A172 (cell line): ENCODE measurements around a stretch of chr11.

DNA sequence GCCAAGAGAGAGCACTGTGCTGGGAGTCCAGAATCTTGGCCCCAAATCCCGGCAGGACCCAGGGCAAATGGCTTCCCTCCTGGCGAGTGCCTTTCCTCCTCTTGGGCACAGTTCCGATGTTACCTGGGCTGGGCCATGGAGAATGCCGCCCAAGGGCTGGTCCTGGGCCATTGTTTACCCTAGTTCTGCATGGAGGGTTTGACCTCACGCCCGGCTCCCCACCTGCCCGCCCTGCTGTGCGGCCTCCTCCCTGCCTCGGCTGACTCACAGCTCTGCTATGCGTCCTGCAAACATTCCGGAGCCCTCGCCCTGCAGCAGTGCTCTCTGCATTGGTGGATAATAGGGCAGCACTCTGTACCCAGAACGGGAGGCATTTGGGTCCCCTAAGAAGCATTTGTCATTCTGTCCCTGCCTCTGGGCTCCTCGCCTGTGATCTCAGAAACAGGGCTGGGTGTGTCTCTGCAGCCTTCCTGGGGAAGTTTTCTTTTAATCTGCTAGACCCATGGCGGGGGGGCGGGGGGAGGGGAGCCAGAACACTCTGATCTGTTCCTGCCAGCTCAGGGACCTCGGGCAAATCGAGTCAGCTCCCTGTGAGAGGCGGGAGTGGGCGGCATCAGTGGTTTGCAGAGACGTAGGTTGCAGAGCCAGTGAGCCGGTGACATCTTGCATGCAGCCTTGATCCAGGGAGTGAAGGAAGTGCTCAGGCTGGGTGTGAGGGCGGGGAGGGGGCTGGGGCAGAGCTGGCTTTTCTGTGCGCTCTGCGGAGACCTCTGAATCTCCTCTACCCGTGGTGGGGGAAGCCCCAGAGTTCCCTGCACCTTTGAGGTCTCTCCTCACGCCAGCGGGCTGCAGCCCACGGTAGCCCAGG, 32.9 kb upstream of the SMIM38 start:
- RAMPAGE, long total RNA = no peak

- RAMPAGE, long total RNA = no peak
These were observed 59.8 kb downstream of the MYEOV start for GRCh38 chr11:69353445-69354398.

DNA sequence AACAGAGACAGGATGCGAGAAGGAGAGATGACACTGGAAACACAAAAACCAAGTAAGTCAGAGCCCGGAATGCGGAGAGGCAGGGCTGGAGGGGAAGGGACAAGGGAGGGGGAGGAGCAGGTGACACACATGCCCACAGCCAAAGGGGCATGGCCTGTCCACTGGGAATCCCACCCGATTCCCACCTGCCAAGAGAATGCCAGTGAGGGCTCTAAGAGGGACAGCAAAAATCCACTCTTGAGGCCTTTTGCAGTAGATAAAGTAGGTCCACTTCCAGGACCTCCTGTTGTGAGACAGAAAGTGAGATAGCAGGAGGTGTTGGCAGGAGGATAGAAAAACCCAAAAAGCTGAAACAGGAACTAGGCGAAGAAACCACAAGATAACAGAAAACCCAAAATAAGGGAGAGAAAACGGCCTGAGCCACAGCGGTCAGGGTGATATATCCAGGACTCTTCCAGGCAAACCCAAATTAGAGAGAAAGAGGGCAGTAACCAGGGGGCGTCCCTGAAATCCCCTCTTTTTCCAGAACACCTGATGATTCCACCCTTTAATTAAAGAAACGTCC, 107.7 kb downstream of the MYEOV start:
- RAMPAGE, long total RNA = no peak

- RAMPAGE, long total RNA = no peak
These were observed 157.6 kb upstream of the CCND1 start for GRCh38 chr11:69483406-69483765.

DNA sequence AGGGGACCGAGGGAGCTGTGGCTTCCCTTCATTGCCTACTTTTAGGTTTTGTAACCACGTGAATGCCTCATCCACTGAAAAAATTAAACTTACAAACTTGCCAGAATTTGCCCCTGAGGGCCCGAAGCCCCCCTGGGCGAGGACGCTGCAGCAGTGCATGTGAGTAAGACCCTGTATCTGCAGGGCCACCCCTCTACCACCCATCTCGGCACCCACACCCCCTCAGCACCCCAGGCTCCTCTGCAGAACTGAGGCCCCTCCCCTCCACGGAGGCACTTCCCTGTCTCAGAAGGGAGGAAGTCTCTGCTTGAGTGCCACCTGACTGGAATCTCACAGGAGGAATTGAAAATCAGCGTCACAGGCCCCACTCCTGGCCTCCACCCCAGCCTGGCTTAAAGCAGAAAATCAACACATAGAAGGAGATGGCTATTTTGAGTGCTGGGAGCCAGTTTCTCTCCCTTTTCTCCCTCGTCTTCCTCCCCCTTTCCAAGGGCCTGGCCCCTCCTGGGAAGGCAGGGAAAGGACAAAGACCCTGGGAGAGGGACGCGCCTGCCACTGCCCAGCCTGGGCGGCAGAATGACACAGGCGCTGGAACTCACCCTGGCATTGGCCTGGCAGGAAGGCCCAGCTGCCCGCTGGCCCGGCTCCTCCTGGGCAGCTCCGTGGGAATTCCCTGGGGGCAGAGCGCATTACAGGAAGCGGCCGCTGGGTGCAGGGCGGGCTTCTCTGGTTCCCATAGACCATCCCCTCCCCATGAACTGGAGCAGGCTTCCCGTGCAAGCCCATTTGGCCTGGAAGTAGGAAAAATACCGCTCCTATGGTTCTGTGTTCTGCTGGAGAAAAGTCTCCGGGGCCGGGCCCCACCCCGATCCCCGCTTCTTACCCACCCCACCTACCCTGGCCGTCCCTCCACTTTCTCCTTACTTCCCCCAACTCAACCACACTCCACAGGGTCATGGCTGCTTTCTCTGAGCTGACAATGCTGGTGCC, 101.0 kb upstream of the CCND1 start:
- RAMPAGE, long total RNA = no peak

DNA sequence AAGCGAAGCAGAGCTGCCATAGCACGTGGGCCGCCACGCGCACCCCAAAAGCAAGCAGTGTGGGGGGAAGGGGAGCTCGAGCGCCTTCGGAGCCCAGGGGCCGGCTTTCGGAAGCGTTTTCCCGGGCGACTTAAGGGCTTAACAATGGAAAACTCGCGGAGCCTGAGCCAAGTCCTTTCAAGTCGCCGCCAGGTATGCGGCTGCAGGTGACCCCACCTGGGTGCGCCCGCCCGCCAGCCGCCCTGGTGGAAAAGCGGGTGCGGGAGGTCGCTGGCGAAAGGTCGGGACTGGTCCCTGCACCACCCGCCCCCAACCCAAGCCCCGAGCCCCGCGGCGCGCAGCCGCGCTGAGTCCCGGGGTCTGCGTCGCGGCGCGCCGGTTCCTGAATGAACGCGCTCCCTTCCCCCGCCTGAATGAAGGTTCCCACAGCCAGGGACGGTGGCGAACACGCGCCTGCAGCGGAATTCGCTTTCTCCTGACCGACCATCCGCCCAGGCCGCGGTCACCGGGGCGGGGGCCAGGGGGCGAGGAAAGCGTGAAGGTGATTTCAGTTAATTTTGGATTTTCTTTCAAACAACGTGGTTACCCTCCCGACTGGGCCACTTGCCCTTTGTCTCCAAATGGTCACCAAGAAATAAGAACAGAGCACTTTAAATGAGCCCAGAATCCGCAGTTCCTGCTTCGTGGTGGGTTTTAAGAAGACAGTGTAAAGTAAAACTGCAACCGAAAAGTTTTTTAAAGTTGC, 2.7 kb upstream of the CCND1 start:
- RAMPAGE, long total RNA = no peak

DNA sequence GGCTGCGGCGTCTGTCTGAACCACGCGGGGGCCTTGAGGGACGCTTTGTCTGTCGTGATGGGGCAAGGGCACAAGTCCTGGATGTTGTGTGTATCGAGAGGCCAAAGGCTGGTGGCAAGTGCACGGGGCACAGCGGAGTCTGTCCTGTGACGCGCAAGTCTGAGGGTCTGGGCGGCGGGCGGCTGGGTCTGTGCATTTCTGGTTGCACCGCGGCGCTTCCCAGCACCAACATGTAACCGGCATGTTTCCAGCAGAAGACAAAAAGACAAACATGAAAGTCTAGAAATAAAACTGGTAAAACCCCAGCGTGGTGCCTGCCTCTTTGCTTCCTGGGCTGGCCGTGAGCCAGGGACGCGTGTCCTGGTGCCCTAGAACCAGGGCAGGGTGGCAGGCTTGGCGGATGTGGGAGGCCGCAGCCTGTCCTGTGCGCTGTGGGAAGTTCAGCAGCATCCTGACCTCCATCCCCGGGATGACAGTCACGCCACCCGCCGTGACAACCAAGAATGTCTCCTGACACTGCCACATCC, 13.3 kb downstream of the CCND1 start:
- RAMPAGE, long total RNA = no peak

GRCh38 chr11:69707031-69707493, 3.2 kb upstream of the FGF19 start:
- RAMPAGE, long total RNA = no peak

DNA sequence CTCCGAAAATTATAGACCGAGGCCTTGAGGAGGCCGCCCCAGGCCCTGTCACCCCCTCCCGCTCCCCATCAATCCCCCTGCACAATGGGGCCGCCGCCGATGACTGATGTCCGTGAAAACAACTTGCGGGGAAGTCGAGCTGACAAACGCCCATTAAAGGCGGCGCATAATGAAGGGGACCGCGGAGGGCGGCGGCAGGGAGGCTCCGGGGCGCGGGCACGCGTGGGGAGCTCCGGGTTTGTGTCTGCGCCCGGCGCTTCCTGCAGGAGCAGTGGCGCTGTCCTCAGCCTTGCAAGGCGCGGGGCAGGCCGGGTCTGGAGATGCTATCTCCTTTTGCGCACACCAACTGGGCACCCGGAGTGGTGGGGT, 237 bp upstream of the FGF3 start:
- RAMPAGE, long total RNA = no peak

DNA sequence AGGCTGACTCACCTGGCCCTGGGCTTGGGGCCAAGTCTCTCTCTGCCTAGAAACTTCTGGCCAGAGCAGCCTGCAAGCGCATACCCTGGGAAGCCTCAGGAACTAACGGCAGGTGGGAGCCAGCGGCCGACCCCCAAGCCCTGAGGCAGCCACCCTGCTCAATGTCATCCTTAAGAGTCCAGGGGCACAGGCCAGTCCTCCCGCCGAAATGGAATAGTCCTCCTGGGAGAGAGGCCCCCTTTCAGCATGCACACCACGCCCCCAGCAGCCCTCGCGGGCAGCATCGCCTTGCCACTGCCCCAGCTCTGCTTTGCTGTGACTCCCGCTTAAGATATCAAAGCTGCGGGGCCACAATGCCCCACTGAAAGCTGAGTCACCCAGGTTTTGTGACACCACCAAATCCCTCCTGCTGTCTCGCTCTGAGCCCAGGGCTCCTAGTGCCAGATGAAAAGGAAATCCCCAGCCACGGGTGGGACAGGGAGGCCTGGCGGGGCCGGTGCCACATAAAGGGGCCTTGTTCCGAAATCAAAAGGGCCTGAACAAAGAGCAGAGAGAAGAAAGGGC, 21.3 kb upstream of the FGF3 start:
- RAMPAGE, long total RNA = no peak

GRCh38 chr11:69918720-69919243, 99.6 kb upstream of the FGF3 start:
- RAMPAGE, long total RNA = no peak

- RAMPAGE, long total RNA = no peak
These were observed 94.7 kb upstream of the ANO1 start for GRCh38 chr11:69983449-69983802.

GRCh38 chr11:70139829-70140113, 61.7 kb downstream of the ANO1 start:
- RAMPAGE, long total RNA = no peak

DNA sequence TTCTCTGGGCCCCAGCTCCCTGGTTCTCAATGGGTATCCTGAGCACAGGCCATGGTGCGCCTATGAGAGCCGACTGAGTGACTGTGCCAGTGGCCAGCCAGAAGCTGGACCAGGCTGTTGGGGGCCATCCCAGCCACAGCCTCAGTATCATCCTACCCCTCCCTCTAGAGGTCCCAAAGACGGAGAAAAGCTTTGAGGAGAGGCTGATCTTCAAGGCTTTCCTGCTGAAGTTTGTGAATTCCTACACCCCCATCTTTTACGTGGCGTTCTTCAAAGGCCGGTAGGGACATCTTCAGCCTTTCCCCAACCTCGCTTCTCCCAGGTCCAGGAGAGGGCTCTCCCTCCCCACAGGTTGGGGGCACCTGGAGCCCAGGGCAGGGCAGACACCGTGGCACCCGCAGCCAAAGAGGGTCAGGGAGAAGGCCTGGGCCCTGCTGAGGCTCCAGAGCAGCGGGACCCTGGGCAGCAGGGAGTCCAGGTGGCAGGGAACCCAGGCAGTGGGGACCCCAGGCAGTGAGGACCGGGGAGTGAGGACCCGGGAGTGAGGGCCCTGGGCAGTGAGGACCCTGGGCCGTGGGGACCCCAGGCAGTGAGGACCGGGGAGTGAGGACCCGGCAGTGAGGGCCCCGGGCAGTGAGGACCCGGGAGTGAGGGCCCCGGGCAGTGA, 41.5 kb upstream of the FADD start:
- RAMPAGE, long total RNA = no peak

- RAMPAGE, long total RNA = no peak
These were observed 7.0 kb downstream of the FADD start for GRCh38 chr11:70209970-70210569.

- RAMPAGE, long total RNA = no peak
These were observed 31.8 kb downstream of the PPFIA1 start for GRCh38 chr11:70302106-70302834.

DNA sequence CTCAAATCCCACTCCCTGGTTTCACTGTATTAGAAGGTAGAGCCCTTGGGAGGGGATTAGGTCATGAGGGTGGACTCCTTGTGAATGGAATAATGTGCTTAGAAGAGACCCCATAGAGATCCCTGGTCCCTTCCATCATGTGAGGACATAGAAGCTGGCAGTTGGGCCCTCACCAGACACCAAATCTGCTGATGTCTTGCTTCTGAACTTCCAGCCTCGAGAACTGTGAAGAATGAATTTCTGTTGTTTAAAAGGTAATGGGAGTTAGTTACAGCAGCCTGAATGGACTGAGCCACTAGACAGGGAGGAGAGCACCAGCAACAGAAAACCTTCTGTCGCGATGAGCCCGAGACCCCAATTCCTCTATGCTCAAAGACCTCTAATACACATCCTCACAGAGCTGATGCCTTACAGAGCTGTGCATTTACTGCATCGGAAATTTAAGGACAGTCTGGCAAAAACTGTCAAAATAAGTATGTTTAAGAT, 50.6 kb downstream of the PPFIA1 start:
- RAMPAGE, long total RNA = no peak

DNA sequence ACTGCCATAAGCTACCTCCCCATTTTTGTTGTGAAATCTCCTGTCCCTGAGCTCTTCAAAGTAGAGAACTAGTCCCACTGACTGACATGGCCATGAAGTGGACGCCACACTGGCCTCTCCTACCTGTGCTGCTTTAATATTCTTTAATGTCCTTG, 56.4 kb downstream of the PPFIA1 start:
- RAMPAGE, long total RNA = no peak

DNA sequence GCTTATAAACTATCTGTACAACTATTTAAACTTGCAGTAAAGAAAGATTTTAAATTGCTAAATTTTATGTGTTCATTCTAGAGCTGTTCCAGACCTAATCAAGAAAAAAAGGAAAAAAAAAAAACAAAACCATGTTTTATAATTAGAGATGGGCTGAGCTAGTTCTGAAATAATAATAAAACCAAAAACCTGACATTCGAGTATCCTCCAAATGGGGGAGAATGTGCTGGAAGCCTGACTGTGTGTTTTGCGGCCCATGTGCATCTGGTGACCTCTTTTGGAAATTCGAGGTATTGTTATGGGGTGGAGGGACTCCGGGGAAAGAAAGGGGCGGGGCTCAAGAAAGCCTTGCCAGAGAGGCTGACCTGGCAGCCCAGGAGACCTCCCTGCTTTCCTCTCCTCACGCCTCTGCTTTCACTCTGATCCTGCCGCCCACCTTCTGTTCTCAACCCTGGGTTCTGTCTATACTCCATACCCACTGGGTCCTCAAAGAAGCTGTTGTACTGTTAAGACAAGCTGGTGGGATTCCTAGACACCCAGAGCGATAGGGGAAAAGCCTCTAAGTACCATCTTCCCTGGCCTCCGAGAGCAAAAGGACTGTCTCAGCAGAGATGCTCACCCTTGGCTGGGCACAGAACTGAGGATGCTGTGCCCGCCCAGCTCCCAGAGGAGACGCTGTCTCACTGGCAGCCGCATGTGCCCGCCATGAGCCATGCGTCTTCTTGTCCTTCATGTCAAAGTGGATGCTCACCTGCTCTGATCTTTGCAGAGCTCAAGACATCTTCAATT, 73.0 kb downstream of the CTTN start:
- RAMPAGE, long total RNA = no peak

DNA sequence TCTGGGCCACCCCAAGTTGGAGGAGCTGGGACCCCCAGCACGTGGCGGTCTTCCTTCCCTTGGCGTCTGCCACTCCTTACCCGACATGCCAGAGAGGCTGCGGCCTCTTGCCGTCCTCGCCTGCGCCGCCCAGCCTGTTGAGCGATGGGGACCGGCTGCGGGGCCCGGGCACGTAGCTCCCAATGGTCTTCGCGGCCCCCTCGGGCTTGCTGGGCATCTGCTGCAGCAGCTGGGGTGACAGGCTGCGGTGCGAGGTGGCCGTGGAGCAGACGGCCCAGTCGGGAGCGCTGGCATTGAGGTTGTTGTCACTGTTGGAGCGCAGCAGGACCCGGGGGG, 421.9 kb downstream of the CTTN start:
- RAMPAGE, long total RNA = no peak